Daoy (cell line): ENCODE data around the genes TMOD2 and TMOD3.

- RAMPAGE, long total RNA = no peak
Measured at GRCh38 chr15:50767238-50768169, 2.0 kb upstream of the SPPL2A start.

GRCh38 chr15:50778130-50778608 is 12.7 kb upstream of the SPPL2A start:
- RAMPAGE, long total RNA = no peak

DNA sequence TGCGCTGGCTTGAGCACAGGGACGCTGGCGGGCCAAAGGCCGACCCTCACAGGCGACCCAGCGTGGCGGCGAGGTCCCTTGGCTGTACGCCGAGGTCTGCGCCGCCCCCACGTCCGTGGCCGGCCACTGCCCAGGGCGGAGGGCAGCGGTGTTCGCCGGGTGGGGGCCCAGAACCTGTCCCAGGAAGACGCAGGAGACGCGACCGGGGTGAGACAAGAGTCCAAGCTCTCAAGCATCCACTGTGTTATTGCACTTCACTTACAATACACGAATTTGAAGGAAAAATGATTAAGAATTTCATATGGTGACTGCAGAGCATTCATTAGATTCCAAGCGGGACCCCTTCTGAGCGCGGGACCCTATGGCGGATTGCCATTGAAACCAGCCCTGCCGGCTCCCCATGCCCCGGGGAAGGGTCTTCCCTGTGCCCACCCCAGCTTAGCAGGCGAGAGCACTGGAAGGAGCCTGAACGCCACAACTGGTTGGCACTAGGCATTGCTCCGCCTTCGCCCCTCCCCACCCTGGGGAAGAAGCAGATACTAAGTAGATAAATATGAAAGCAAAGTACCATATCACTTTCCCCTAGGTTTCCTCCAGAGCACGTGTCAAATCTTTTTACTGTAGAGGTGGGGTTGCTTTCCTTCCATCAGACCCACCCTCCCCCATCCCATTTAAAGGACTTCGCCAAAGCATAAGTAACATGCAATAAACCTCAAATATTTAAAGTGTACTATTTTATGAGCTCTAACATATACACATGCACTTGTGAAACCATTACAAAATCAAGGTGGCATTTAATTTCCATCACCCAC is 70.8 kb downstream of the CYP19A1 start:
- RAMPAGE, long total RNA = no peak

DNA sequence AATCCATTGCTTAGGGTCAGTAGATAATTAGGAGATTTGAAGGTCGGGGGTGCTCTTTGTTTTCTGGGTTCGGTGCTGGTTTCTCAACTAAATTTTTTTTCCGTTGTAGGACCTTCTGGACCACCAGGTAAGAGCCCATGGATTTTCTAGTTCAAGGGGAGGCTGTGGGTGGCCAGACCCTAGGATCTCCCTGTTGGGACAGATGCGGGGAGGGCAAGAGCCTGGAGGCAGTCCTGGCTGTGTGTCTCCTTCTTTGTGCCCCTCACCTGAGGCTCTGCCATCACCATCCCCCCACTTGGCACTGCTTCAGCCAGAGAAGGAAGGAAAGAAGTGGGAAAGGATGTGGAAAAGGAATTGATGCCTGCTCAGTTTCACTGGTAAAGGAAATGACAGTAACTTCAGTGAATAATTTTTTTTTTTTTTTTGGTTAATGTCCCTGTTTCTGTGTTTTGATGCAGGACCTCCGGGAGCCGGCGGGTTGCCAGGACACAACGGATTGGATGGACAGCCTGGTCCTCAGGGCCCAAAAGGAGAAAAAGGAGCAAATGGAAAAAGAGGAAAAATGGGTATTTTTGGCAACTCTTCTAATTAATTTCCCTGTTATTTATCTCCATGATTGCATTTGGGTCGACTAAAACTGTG is 42.0 kb downstream of the GLDN start:
- RAMPAGE, long total RNA = no peak

GRCh38 chr15:51423127-51423449 is 81.6 kb downstream of the GLDN start:
- RAMPAGE, long total RNA = no peak

- RAMPAGE, long total RNA = no peak
Measured at GRCh38 chr15:51577061-51577401, 45.5 kb downstream of the DMXL2 start.

DNA sequence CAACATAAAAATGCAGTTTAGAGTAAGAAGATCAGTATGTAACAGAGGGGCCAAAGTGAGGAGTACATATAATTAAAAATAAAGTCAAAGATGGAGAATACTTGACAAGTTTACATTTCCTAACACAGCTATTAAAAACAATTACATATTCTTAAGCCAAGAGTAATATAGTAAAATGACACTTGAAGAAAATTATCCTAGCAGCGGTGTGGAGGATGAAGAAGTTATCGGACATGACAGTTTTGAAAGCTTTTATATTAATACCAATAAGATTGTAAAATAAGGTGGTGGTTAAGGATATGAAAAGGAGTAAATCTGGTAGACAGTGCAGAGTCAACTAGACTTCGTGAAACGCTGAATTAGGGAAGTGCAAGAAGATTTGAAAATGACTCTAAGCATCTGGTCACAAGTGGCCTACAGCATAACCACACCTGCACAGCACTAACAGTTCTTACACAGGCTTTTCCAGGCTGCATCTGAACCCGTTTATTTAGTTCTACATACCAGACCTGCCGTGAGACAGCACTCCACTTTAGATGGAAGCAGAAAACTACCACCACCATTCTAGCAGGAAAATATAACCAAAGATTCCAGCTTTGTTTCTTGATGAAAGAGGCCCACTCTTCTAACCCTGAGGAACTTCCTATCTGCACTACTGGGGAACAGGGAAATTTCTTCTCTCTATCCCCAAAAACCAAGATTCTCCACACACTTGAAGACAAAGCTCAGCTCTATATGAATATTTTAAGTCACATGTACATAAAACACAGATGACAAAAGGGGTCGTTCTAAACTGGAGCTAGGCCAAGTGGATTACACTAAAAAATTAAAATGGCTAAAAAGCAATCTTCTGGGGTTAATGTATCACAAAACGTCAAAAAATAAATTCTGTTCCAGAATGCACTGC is 1.9 kb downstream of the DMXL2 start:
- RAMPAGE, long total RNA = no peak

DNA sequence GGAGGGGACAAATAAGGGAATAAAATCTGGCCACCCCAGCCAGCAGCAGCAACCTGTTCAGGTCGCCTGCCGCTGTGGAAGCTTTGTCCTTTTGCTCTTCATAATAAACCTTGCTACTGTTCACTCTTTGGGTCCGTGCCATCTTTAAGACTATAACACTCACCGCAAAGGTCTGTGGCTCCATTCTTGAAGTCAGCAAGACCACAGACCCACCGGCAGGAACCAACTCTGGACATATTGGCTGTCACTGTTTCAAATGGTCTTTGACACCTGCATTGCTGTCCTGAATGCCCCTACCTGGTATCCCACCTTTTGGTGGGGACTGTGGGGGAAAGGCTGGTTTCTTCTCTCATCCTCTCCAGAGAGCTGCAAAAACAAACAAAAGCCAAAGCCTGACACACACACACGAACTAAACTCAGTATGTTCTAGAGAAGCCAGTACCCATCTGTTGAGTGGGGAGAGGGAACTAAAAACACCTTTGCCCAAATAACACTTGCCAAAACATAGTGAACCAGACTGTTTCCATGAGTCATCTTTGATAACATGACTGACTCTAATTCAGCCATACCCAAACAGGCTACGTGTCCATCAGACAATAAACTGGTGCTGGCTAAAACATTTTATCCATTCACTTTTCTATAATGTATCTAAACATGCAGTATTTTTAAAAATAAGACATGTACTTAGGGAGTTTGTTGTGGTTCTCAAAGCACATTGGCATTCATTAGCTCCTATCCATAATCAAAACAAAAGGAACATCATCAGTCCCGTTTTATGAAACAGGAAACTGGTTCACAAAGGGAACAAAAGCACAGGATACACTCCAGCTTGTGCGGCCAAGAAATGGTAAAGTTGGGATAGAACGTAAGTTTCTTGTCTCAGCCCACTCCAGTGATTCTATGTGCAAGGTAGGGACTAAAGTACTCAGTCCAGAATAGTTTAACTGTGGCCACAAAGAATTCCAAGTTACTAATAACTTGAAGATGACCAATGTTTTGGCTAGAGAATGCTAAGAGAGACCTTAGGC is 16.2 kb downstream of the LYSMD2 start:
- RAMPAGE, long total RNA = no peak

DNA sequence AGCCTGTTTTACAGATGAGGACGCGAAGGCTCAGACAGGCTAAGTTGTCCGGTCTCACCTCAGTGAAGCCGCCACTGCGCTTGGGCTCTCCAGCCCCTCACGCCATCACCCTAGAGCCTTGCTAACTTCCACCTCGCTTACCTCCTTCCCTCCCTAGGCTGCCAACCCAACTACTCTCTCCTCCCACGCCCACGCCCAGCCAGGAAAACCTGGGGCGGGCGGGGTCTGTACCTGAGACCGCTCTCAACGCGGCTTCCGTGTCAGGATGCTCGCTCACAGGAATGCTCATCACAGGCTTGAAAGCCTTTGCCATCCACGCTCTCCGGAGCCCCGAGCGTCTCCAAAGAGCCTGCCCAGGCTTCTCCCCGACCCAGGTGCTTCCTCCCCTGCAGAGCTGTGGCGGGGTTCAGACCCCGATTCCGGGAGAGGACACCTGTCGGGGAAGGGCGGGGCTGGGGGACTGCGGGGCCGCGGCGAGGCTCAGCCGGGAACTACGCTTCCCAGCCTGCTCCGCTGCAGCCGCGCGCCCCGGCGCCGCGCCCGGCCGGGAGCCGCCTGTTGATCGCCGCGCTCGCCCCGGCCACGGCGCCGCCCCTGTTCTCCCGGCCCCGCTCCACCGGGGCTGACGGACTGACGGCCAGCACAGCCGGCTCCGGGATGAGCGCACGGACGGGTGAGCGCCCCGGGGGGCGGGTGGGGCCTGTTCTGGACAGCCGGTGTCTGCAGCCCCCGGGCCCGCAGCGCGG is at the start of gene TMOD2:
TMOD2 (plus strand) TSS at position 558 of the 746 bp plus-strand sequence.
- RAMPAGE, long total RNA = no peak

DNA sequence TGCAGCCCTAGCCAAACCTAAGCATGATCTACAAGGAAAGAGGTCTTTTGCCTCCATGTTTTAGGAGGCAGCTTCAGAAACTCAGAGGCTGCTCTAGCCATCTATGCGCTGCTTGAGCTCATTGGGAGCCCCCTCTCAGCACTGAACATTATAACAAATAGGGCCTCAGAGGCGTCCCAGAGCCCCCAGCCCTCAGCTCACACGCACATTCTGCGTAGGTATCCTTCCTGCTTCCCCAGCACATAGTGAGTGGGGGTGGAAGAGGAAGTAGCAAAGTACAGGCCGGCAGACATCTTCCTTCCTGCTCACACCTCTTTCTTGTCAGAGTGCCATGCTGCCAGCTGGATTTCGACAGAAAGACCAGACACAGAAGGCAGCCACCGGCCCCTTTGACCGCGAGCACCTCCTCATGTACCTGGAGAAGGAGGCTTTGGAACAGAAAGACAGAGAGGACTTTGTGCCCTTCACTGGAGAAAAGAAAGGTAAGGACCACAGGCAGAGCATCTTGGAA is 16.6 kb downstream of the TMOD2 start:
- RAMPAGE, long total RNA = no peak

- RAMPAGE, long total RNA = start-site peak on the plus strand at chr15:51829644-51829715, 1,316 and 779 reads in 2 replicates
Measured at GRCh38 chr15:51829307-51830595, at the start of gene TMOD3. Gene TMOD3 (plus strand): TSS chr15:51829653.

GRCh38 chr15:52031472-52032065 is 12.6 kb downstream of the MAPK6 start:
- RAMPAGE, long total RNA = no peak

- RAMPAGE, long total RNA = no peak
Measured at GRCh38 chr15:52095047-52095413, 17.5 kb downstream of the BCL2L10 start.

DNA sequence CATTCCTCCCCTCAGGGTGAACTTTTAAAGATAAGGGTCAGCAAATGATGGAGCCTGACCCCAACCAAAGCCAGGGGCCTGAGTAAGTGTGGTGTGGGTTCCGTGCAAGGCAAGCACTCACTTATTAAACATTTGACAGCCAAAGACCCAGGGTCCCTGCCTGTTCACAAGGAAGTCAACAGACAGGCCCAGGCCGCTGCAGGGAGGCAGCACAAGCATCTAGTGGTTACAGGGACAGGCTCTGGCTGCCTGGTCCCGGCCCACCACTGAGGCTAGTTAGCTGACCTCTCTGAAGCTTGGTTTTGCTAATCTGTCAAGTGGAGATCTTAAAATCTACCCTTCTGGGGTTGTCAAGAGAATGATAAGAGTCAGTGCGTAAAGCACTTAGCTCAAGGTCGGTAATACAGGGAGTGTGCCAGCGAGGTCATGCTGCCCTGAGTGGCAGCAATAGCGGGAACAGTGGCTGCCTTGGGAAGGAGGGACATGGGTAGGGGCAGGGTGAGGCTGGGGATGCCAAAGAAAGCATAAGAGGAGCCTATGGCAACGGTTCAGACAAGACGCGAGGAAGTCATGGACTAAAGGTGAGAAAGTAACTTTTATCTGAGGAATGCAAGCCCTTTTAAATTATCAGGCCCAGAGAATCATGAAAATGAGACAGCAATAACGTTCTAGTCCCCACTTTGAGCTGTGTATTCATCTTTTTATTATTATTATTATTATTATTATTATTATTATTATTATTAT is 6.0 kb downstream of the GNB5 start:
- RAMPAGE, long total RNA = no peak

- RAMPAGE, long total RNA = no peak
Measured at GRCh38 chr15:52224659-52225327, 33.6 kb upstream of the GNB5 start.

DNA sequence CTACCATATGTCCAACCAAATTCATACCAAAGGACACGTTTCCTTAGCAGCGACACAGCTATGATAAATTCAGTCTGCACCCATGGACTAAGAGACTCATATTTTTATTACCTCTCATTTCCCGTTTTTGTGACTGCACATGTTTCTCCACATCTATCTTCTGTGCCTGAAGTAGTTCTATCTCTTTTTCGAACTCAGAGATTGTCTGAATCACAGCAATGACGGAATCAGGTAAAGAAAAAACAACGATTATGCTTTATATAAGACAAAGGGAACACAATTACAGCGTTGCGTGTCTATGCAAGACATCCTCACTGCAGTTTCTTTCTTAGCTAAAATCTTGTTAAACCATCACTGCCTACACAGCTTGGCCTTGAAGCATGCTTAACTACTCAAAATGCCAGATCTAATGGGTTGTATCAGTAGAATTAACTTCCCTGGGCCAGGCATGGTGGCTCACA is 34.2 kb upstream of the GNB5 start:
- RAMPAGE, long total RNA = no peak

- RAMPAGE, long total RNA = no peak
Measured at GRCh38 chr15:52227316-52228049, 36.3 kb upstream of the GNB5 start.

DNA sequence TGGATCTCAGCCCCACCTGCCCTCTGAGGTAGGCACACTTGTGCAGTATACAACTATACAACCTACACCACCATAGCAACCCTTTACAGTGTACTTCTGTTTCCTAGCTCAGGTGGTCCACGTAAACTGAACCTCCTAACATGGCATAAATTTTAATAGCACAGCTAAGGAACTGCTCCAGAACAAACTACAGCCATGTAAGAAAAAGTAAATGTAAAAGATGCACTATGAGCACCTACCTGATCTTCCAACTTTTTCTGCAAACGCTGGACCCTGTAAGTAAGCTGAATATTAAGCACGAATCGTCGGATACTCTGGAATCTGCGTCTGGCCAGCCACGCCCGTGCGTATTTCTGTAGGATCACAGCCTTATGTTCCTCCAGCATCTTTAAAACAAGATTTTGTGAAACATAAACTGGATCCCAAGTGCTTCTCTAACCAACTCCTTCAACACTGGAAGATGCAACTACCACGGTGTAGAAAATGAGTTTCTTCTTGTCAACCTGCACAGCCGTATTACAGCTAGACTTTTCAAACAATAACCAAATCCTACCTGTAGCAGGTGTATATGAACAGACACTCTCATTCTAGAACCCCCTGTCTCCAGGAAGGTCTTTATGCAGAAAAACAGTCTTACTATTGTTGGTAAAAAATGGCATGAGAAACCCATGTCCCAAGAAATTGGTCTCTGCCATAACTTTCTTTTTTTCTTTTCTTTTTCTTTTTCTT is 48.5 kb upstream of the GNB5 start:
- RAMPAGE, long total RNA = no peak

DNA sequence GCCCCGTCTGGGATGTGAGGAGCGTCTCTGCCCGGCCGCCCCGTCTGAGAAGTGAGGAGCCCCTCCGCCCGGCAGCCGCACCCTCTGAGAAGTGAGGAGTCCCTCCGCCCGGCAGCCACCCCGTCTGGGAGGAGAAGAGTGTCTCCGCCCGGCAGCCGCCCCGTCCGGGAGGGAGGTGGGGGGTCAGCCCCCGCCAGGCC is 9.7 kb downstream of the MYO5C start:
- RAMPAGE, long total RNA = no peak

GRCh38 chr15:52292735-52293427 is 2.7 kb downstream of the MYO5C start:
- RAMPAGE, long total RNA = no peak